H1 (cell line): ENCODE results near the genes KAT14 and RBBP9.

DNA sequence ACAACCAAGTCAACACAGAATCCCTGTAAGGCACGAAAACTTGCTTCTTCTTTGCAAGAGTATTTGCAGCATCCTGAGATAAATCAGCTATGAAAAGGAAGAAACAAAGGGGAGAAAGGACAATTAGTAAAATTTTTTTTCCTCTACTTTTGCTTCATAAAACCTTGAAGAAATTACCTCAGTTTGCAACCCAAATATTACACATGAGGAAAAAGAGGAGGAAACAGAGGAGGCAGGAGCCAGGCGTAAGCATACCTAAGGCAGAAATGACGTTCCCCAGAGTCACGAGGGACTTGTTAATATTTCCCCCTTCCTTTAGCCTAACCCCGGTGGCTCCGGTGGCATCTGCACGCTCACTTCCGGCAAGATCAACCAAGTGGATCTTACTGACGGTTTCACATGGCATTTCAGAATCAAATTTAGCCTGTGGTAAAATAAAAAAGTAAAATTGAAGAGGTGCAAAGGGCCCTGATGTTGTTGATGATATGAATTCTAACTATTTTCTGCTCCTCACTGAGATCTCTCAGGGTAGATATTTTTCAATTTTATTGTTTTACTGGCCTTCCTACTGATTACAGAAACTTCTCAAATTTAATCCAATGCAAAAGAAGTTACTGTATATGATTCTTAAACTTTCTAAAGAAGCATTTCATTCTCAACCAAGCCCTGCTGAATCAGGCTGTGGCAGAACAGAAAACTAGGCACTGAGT, 67.3 kb downstream of the KIF16B start:
- RRBS = no CpG with 5 or more reads among the region's 9 CpGs
CAGE:
- cytosol, long polyA plus RNA = no peak
- long polyA plus RNA = no peak
- nucleus, long polyA plus RNA = no peak

DNA sequence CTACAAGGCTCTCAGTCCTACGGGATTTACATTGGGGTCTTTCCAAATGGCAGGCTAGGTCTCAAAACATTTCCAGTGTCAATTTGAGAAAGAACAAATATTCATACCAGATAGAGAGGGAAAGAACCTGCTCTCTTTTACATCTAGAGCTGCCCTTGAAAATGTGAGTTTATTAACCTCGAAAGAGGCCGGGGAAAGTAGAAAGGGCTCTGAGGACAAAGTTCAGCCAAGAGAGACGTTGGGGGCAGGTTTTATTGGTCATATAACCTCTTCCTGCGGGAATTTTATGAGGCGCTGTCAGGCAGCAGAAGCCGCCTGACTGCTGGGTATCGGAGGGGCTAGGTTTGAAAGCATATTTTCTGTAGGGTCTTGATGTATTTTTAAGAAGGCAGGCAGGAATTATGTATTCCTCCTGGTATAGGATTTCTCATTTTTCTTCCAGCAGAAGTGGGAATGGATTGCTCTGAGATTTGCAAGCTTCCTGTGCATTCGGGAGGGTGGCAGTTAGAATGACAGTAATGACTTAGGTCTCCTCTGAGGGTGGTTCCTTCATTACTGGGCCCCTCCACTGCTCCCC, 34.4 kb upstream of the KIF16B start:
- RRBS = no CpG with 5 or more reads among the region's 9 CpGs
CAGE:
- cytosol, long polyA plus RNA = no peak
- long polyA plus RNA = no peak
- nucleus, long polyA plus RNA = no peak

- RRBS = no CpG with 5 or more reads among the region's 1 CpG
CAGE:
- cytosol, long polyA plus RNA = no peak
- long polyA plus RNA = no peak
- nucleus, long polyA plus RNA = no peak
These were observed 4.7 kb upstream of the DSTN start for GRCh38 chr20:17565136-17565563.

GRCh38 chr20:17568908-17569641, 800 bp upstream of the DSTN start:
- RRBS = under 1% methylated on average over 7 of the region's 41 CpGs
CAGE:
- cytosol, long polyA plus RNA = no peak
- long polyA plus RNA = no peak
- nucleus, long polyA plus RNA = no peak

DNA sequence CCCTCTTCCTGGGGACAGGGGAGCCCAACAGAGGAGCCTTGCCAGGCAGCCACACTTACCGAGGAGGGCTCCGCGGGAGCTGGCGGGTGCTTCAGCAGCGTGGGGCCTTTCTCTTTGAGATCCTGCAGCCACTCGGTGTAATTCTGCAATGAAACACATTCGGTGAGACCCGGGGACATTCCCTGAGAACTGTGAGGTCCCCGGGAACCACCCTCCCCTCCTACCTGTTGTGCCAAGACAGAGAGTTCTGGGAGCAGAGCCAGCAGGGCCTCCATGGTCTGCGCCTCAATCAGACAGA, 51.7 kb downstream of the DSTN start:
- RRBS = no CpG with 5 or more reads among the region's 10 CpGs
CAGE:
- cytosol, long polyA plus RNA = no peak
- long polyA plus RNA = no peak
- nucleus, long polyA plus RNA = no peak

DNA sequence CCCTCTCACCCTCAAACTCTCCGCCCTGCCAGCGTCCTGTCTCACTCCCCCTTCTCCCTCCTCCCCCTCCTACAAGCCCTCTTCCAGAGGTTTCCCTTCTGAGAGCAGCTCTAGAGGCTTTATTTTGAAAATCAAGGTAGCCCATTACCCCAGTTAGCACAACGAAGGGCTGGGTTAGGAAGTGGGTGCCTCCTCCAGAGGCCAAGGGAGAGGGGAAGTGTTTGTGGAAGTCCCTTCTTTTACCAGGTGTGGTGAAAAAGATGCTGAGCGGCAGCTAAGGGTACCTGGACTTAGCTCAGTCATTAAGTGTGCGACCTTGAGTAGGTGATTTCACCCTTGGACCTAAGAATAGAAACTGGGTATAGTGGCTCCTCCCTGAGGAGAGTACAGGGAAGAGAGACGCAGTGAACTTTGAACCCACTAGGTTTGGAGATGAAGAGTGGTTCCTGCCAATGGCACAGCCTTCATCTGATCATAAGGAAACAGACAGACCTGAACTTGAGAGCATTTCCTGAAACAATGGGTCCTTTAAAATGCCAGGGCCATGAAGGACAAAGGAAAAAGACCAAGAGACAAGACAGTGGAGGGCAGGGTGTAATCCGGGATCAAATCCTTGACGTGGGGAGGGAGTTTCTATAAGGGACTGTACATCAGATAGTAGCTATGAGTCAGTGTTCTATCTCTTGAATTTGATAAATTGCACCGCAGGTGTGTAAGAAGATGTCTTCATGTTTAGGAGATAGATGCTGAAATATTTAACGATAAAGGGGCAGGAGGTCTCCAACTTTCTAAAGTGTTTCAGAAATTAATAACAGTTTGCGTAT, 124.0 kb downstream of the BANF2 start:
- RRBS = no CpG with 5 or more reads among the region's 11 CpGs
CAGE:
- cytosol, long polyA plus RNA = no peak
- long polyA plus RNA = no peak
- nucleus, long polyA plus RNA = no peak

DNA sequence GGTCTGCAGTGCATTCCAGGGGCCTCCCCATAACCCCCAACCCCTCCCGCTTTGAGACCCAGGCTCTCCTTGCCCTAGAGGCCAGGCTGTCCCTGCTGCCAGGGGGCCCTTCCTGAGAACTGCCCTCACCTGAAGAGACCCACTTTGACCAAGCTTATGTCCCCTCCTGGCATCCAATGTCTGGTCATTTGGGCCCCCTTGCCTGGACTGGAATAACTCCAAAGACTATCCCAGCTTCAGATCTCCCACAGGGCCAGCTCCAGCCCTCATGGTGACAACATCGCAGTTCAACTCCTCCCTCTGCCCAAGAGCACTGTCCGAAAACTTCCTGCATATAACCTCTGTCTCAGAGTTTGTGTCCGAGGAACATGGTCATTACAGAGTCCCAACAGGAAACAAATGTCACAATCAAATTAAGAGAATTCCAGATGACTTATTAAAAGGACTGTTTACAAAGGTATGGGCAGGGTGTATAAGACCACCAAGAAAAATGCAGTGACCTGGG, 125.0 kb downstream of the BANF2 start:
- RRBS = no CpG with 5 or more reads among the region's 4 CpGs
CAGE:
- cytosol, long polyA plus RNA = no peak
- long polyA plus RNA = no peak
- nucleus, long polyA plus RNA = no peak

- RRBS = under 1% methylated on average over 16 of the region's 87 CpGs
CAGE:
- cytosol, long polyA plus RNA = start-site peak on the plus strand at chr20:18137854-18137933, 1,251 reads
- long polyA plus RNA = start-site peak on the plus strand at chr20:18137854-18137930, 1,076 and 533 reads in 2 replicates
- nucleus, long polyA plus RNA = start-site peak on the plus strand at chr20:18137854-18137929, 638 reads; start-site peak on the plus strand at chr20:18138025-18138134, 34 reads
These were observed at the start of gene KAT14 for GRCh38 chr20:18137640-18138551. KAT14 (plus strand) TSS chr20:18137863.

- RRBS = no CpG with 5 or more reads among the region's 4 CpGs
CAGE:
- cytosol, long polyA plus RNA = no peak
- long polyA plus RNA = no peak
- nucleus, long polyA plus RNA = no peak
These were observed 1.2 kb downstream of the KAT14 start for GRCh38 chr20:18138825-18139389.

DNA sequence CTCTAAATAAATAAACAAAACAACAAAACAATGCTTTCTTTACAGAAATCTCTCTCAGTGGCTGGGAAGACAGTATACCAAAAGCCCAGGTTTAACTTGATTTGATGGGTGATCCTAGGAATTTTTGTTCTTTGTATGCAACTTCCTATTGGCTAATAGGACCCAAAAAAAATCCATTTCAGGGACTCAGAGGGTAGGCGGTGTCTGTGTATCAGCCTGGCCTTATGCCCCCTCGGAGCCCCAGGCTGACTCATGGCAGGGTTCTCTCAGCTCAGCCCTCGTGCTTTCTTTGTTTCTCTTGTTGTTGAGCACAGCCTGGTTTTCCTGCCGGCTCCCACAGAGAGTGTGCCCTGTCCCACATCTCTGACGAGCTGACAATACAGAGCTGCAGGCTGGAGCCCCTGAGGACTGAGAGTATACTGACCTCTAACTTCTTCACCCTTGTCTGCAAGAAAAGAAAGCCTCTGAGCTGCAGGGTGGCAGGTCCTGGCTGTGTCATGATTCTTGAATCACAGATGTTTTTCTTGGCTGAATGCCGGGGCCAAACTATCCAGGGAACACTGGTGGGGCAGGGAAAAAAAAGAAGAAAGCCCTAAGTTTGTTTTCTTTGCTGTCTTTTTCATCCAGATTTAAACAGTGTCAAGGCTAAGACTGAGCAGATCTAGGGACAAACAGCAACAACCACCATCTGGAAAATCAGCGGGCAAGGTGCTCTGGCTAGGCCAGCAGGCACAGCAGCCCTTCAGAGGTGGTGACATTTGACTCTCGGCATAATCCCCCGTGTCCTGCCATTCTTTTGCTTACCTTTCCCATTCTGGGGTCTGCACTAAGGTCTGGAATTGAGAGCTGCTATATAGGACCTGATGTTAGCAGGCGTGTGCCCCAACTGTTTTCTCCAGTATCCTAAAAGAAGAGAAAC, 63.3 kb upstream of the ZNF133 start:
- RRBS = no CpG with 5 or more reads among the region's 10 CpGs
CAGE:
- cytosol, long polyA plus RNA = no peak
- long polyA plus RNA = no peak
- nucleus, long polyA plus RNA = no peak

DNA sequence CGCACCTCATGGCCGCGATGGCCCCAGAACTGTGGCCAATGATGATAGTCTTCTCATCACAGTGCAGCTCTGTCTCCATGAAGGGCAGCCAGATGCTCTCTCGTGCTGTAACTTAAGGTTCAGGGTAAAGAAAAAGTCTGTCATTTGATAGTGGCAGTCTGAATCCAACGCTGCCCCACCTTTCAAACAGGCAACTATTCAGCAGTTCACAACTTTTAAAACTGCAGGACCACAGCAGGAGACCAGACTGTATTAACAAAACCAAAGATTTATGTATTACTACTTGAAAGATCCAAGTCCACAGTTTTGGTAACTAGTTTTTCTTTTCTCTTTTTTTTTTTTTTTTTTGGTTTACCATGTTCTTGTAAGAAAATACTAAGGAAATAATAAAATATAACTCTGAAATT, 3.1 kb downstream of the RBBP9 start:
- RRBS = no CpG with 5 or more reads among the region's 5 CpGs
CAGE:
- cytosol, long polyA plus RNA = no peak
- long polyA plus RNA = no peak
- nucleus, long polyA plus RNA = no peak

GRCh38 chr20:18496520-18497614, at the start of gene RBBP9:
RBBP9 (minus strand) TSS chr20:18497225.
- RRBS = no CpG with 5 or more reads among the region's 36 CpGs
CAGE:
- cytosol, long polyA plus RNA = start-site peak on the minus strand at chr20:18497173-18497213, 172 reads
- long polyA plus RNA = start-site peak on the minus strand at chr20:18497167-18497179, 19 and 28 reads in 2 replicates
- nucleus, long polyA plus RNA = start-site peak on the minus strand at chr20:18497182-18497197, 66 reads

GRCh38 chr20:18738120-18738494, 75.5 kb upstream of the SCP2D1 start:
- RRBS = no CpG with 5 or more reads among the region's 6 CpGs
CAGE:
- cytosol, long polyA plus RNA = no peak
- long polyA plus RNA = no peak
- nucleus, long polyA plus RNA = no peak

DNA sequence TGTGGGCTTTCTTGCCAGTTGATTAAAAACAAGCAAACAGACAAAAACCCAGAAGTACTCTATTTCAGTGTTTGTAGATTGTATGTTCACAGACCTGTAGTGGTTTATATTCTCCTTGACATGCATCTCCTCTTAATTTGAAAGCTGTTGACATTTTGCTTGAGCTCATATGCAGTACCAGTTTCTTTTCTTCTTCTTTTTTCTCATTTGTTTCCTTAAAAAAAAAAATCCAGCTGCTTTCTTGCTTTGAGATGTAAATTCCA, 74.1 kb upstream of the SCP2D1 start:
CAGE:
- cytosol, long polyA plus RNA = no peak
- long polyA plus RNA = no peak
- nucleus, long polyA plus RNA = no peak

DNA sequence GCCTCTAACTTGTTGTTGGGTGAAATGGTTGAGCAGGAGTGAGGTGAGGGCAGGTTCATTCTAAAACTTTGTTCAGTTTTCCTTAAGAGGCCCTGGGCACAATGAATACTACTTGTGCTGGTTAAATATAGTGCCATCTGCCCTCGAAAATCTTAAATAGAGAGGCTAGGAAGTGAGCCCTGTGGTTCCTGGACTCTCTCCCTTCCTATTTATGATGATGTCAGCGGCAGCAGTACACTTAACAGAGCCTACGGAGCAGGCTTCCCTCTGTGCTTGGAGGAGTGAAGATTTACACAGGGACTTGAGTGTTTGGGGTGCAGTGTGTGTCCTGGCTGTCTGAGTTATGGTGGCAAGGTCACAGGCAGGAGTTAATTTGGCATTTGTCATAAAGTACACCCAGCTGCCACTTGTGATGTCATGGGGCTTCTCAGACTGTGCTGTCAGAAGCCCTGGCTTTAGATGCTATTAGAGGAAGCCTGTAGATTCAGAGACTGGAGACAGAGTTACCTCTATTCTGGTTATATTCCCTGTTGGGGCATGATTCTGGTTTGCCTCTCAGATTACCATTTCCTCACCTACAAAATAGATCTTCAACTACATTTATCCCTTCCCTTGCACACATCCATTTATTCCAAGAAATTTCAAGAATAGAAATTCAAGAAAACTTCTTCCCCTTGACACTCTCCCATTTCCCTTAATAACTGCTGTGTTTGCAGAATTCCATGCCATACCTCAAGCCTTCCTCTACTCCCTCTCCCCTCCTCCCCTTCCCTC, 72.0 kb downstream of the SLC24A3 start:
- RRBS = no CpG with 5 or more reads among the region's 3 CpGs
CAGE:
- cytosol, long polyA plus RNA = no peak
- long polyA plus RNA = no peak
- nucleus, long polyA plus RNA = no peak

GRCh38 chr20:19332875-19333777, 120.7 kb downstream of the SLC24A3 start:
- RRBS = no CpG with 5 or more reads among the region's 6 CpGs
CAGE:
- cytosol, long polyA plus RNA = no peak
- long polyA plus RNA = no peak
- nucleus, long polyA plus RNA = no peak

DNA sequence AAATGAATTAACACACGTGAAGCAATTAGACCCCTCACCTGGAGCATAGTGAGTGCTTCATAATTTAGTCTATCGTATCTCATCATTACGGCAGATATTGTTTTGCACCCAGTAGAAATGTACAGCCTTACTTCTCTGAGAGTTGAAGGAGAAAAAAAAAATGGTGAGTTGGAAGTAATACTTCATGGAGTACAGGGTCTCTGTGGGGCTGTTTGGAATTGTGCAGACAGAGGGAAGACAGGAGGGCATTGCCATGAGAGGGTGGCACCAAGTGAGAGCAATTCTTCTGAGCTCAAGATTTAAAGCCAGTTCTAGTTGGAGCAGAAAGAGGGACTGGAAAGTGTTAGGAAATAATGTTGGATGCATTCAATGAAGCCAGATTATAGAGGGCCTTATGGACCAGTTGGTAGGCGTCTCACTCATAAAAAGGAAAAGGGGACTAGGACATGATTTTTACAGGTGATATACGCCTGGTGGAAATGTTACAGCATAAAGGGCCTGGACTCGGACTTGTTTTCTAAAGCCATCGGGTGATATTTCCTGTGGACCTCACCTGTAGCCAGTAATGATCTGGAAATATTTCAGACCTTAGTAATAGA, 131.1 kb downstream of the SLC24A3 start:
- RRBS = no CpG with 5 or more reads among the region's 7 CpGs
CAGE:
- cytosol, long polyA plus RNA = no peak
- long polyA plus RNA = no peak
- nucleus, long polyA plus RNA = no peak

- RRBS = no CpG with 5 or more reads among the region's 3 CpGs
CAGE:
- cytosol, long polyA plus RNA = no peak
- long polyA plus RNA = no peak
- nucleus, long polyA plus RNA = no peak
These were observed 194.2 kb downstream of the SLC24A3 start for GRCh38 chr20:19406522-19407112.

DNA sequence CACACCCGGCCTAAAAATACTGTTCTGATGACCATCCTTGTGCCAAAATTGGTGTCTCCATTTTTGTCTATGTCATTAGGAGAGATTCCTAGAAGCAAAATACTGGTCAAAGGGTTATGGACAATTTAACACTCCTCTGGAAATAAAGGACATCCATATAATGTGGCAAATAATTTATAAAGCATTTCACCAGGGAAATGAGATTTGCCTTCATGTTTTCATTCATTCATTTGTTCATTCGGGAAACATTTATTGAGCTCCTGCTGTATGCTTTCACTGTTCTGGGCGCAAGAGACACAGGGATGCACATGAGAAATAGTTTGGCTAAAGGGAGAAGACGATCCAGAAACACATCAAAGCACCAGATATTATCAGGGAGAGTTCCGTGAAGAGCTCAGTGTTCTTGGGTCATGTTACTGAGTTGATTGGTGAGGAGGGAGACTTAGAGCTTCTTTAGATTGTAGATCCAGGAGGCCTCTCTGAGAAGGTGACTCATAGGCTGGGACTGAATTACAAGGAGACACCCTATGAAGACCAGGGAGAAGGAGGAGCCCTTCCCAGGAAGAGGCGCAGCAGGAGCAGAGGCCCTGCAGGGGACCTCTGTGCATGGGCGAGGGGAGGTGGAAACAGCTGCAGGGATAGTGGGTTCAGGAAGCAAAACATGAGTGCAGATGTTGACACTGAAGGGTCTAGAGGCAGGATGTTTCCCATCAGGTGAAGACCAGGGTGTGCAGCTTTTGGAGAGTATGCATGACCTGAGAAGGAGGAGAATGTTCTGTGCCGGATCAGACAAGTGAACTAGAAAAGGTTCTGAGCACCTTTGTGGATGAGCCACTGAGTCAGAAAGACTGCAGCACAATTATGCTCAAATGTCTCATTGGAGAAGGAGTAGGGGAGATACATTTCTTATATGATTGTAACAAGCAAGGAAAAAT, 196.5 kb downstream of the SLC24A3 start:
- RRBS = no CpG with 5 or more reads among the region's 8 CpGs
CAGE:
- cytosol, long polyA plus RNA = no peak
- long polyA plus RNA = no peak
- nucleus, long polyA plus RNA = no peak

- RRBS = no CpG with 5 or more reads among the region's 5 CpGs
CAGE:
- cytosol, long polyA plus RNA = no peak
- long polyA plus RNA = no peak
- nucleus, long polyA plus RNA = no peak
These were observed 14.7 kb upstream of the RIN2 start for GRCh38 chr20:19743169-19743920.